Foreskin fibroblast (primary cell): ENCODE measurements around a stretch of chr7.

GRCh38 chr7:73717984-73718427, 1.5 kb downstream of the STX1A start:
- RRBS: no CpG with 5 or more reads among the region's 10 CpGs

DNA sequence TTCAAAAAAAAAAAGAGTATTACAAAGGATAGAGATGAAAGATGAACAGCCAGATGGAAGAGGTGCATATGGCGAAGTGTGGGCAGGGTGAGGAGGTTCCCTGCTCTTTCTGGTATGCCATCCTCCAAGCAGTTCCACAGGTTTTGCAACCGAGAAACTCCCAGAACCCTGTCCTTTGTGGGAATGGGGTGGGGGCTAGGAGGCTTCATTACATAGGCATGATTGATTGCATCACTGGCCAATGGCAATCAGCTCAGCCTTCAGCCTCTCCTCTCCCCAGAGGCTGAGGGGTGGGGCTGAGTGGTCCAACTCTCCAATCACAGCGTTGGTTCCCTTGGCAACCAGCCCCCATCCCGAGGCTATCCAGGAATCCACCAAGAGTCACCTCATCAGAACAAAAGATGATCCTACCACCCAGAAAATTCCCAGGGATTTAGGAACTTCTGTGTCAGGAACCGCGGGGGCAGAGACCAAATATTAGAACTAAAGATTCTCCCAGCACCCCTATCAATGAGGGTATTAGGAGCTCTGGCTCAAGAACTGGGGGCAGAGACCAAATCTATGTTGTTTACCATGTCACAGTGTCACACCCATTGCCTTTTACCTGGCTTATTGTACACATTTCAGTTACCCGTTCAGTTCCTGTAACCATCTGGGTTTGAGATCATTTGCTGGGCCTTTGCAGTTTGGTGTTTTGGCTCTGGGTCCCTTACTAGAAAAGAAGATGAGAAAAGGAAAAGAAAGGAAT, 22.7 kb upstream of the CLDN3 start:
- RRBS: no CpG with 5 or more reads among the region's 7 CpGs

GRCh38 chr7:73823078-73823366, 7.8 kb upstream of the CLDN4 start:
- RRBS: no CpG with 5 or more reads among the region's 5 CpGs

DNA sequence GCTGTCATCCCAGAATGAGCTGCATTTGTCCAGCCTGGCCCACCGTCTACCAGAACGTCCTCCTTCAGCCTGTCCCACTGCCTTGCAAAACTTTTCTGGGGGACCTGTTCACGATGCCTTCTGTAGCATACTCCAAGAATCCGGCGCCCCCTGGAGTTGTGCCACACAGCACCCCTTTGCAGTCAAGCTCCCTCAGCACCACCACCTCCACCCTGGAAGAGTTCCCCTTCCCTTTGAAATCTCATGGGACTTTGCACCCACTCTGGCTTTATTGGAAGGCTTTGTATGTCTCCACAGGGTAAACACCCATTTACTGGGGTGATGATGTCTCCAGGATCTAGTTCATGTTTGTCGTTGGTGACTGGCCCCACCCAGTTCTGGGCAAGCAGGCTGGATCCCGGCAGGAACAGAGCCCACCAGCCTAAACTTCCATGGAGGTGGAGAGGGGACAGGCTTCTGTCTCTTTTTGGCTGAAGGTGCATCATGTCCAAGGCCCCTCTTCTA, 904 bp upstream of the CLDN4 start:
- RRBS: no CpG with 5 or more reads among the region's 7 CpGs

- RRBS: no CpG with 5 or more reads among the region's 15 CpGs
These were observed 1.9 kb downstream of the CLDN4 start for GRCh38 chr7:73832656-73833228.

DNA sequence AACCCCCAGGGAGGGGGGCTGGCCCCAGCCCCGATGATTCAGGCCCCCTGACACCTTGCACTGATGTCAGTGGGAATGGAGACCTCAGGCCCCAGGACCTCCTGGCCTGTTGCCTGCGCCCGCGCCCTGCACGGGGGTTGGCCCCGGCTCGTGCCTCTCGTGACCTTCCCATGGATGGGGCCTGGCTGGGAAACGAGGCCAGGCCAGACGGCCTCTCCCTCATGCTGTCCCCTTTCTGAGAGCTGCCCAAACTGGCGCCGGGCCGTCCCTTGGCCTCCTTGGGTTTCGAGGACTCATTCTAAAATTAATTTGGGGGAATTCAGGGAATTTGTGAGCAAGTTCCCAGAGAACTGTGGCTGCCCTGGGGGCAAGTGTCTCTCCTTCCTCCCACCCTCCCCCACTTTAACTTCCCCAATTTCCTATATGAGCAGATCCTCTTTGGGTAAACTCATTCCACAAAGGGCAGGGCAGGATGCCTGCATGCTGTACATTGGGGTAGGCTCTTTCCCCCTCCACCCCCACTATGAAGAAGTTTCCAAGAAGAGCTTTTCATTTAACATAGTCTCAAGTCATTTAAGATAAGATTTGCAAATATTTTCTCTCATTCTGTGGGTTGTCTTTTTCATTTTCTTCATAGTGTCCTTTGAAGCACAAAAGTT, 34.3 kb downstream of the TMEM270 start:
- RRBS: 0% methylated on average over 5 of the region's 14 CpGs

DNA sequence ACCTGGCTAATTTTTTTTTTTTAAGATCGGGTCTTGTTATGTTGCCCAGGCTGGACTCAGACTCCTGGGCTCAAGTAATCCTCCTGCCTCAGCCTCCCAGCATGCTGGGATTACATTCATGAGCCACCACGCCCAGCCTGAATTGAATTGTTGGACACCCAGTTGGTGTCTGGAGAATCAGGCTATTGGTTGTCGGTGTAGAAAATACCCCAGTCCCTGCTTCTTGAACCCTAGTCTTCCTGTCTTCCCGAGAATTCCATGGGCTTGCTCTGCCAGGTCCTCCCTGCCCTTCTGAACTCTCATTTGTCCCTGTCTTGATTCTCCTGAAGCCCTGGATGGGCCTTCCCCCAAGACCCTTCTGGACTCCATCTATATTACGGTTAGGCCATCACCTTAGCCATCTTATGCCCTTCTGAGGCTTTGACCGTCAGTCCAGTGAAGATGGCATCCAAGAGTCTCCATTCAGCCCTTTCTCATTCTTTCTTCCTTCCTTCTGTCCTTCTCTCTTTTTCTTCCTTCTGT, 53.7 kb downstream of the TMEM270 start:
- RRBS: no CpG with 5 or more reads among the region's 6 CpGs

DNA sequence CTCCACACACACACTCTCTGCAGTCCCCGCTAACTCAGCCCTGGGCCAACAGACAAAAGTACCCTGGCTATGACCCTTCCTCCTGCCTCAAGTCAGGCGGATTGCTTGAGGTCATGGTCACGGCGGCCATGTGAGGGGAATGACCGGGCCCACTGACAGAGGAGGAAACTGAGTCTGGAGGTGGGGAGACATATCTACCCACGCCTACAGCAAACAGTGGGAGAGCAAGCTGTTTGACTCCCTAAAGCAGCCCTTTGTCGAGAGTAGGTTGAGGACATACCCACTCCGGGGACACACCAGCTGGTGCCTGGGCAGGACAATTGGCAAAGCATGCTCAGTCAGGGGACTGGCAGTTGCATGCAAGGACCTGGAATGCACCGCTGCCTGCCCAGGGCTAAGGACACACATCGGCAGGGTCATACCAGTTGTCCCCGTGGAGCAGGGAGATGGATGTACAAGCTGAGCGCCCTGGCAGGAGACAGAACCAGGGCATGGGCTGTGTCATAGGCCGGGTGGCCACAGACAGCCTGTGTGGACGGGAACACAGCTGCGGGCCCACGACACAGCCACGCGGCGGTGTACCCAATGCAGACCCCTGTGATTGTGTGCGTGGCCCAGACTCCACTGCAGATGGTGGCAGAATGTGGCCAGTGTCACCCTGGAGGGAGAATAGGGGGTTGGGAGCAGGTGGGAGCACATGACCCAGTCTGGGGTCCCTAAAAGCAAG, 18.3 kb upstream of the ELN start:
- RRBS: no CpG with 5 or more reads among the region's 20 CpGs

GRCh38 chr7:74022897-74023590, 4.9 kb upstream of the ELN start:
- RRBS: 5% methylated on average over 7 of the region's 17 CpGs

GRCh38 chr7:74026540-74027206, 1.3 kb upstream of the ELN start:
- RRBS: no CpG with 5 or more reads among the region's 14 CpGs

- RRBS: no CpG with 5 or more reads among the region's 11 CpGs
These were observed 4.0 kb downstream of the ELN start for GRCh38 chr7:74031843-74032488.

GRCh38 chr7:74059606-74060746, 23.6 kb upstream of the LIMK1 start:
- RRBS: no CpG with 5 or more reads among the region's 26 CpGs

DNA sequence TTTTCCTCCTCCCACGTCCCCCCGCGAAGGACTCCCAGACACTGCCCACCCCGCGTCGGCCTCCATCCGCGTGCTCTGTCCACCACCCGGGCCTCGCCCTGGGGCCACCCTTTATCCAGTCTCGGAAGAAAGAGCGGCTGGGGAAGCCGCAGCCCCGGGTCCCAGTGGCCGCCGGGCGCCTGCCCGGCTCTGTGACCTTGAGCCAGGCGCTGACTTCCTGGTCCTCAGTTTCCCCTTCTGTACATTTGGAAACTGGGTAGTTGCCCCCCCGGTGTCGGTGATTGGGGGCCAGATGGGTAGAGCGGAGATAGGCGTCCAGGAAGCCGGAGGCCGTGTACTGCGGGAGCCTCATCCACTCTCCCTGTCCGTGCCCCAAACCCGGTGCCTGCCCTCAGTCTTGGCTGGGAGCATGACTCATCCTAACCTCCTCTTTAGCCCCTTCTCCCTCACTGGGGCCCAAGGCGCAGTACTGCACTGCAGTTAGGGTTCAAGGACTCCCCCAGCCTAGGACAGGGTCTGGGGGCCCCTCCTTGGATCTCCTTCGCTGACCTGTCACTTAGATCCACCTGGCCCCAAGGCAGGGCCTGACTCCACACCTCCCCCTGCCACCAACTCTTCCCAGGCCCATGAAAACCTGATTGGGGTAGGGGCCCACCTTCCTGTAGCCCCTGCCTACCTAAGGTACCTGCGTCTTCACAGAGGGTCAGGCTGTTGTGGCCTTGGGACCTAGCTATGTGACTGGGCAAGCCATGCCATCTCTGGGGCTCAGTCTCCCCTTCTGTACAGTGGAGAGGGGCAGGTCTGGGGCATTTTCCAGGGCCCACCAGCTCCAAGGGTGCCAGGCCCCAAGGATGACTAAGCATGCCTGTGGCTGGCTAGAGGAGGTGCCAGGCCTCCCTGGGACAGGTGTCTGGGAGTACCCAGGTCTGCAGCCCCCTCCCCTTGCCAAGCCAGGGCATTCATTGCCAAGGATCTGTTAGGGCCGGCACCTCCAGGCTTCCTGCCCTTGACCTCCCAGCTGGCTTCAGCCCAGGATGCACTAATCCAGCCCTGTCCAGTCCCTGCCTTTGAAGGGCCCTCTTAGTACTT, 1.0 kb downstream of the LIMK1 start:
- RRBS: 2% methylated on average over 16 of the region's 32 CpGs

DNA sequence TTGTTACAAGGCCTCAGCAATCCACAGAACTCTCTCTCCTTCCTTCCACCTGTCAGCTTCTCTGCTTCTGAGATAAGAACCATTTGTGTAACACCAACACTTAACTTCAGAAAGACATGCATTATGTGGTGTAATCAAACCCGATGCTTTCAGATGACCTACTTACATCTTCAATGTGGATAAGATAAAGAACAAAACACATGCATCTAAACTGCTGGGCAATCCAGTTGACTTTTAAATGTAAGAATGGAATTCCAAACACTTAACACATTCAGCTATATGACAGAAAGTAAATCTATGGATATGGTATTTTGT, 13.1 kb upstream of the LAT2 start:
- RRBS: no CpG with 5 or more reads among the region's 1 CpG

GRCh38 chr7:74272324-74273073, 16.7 kb upstream of the CLIP2 start:
- RRBS: no CpG with 5 or more reads among the region's 10 CpGs

- RRBS: no CpG with 5 or more reads among the region's 31 CpGs
These were observed 12.6 kb downstream of the GTF2IRD1 start for GRCh38 chr7:74466034-74467043.

- RRBS: no CpG with 5 or more reads among the region's 13 CpGs
These were observed 28.9 kb downstream of the GTF2IRD1 start for GRCh38 chr7:74482674-74483033.

GRCh38 chr7:74498934-74499713, 45.4 kb downstream of the GTF2IRD1 start:
- RRBS: no CpG with 5 or more reads among the region's 7 CpGs

GRCh38 chr7:74513926-74514806, 60.5 kb downstream of the GTF2IRD1 start:
- RRBS: 92% methylated on average over 5 of the region's 22 CpGs

DNA sequence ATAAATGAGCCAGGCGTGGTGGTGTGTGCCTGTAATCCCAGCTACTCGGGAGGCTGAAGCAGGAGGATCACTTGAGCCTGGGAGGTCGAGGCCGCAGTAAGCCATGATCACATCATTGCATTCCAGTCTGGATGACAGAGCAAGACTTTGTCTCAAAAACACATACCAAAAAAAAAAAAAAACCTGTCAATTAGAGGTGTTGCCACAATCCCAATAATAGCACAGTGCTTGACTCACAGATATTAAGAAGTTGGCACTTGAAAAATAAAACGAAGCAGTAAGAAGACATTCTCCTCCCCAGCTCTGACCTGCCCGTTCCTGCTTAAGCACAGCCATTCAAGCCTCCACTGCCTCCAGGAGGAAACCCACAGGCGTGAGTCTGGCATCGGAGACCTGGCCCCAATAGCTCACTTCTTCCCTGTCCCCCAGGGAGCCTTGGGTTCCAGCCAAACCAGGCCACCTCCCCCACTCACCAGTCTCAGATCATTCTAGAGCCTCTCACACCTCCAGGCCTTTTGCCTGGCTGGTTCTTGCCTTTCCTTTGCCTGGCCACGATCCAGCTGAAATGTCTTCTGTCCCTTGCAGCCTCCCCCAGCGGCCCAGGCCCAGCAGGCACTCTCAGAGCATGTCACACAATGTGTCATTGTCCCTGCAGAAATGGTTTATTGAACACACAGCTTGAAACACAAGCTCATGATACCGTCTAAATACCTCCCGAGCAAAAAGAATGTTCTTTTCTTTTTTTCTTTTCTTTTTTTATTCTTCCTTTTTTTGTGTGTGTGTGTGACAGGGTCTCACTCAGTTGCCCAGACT, 45.2 kb upstream of the GTF2I start:
- RRBS: no CpG with 5 or more reads among the region's 12 CpGs